ENCODE measurements around the genes GMFB, MAPK1IP1L and DLGAP5.

GRCh38 chr14:53946415-53947351 is 9.9 kb downstream of the BMP4 start:
- PRO-cap, 3 experiments, result no peak in any of the 3 experiments
- RAMPAGE, long total RNA, 2 experiments, result no peak in any of the 2 experiments
- RRBS, result 4% methylated on average over 17 of the region's 70 CpGs

DNA sequence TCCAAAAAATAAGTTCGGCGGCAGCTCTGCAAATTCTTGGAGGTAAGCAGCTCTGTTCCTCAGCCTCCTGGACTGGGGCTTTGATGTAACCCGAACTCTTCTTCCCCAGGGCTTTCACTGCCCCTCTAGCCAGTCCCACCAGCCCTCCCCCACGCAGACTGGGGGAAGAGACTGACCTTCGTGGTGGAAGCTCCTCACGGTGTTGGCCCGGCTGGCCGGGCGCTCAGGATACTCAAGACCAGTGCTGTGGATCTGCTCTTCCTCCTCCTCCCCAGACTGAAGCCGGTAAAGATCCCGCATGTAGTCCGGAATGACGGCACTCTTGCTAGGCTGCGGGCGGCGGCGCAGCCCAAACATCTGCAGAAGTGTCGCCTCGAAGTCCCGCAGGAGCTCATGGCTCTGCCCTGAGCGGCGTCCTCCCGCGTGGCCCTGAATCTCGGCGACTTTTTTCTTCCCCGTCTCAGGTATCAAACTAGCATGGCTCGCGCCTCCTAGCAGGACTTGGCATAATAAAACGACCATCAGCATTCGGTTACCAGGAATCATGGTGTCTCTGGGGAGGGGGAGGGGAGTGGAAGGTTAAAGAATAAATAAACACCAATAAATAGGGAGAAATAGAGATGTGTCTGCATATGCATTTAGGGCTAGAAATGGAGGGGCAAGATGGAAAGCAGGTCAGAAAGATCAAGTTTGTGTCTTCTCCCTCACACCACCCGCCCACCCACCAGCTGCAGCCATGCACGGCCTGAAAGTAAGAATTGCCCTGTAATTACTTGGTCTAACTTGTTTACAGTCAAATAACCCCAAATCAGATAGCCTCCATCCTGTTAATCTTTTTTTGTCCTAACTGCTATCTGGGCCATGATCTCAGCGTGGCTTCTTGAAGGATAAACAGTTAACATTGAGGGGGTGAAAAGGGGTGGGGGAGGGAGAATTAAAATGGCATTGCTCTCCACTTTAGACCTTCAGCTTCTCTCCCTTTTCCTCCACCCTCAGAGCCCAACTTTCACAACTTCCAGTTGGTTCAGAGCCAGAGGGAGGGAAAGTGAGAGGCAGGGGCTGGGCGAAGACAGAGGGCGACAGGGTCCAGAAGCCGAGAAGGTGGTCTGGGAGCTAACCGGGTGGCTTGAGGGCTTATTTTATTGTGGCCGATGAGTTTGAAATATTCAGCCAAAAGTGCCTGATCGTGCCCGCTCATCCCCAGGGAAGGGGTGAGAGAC is 4.5 kb downstream of the BMP4 start:
- PRO-cap, 3 experiments, result no peak in any of the 3 experiments
- RAMPAGE, long total RNA, 2 experiments, result no peak in any of the 2 experiments
- RRBS, result 6% methylated on average over 6 of the region's 41 CpGs

- PRO-cap, 3 experiments, result no peak in any of the 3 experiments
- RAMPAGE, long total RNA, 2 experiments, result no peak in any of the 2 experiments
- RRBS, result no CpG with 5 or more reads among the region's 3 CpGs
Observed at GRCh38 chr14:54087449-54087732, 130.8 kb upstream of the BMP4 start.

- PRO-cap, 3 experiments, result no peak in any of the 3 experiments
- RAMPAGE, long total RNA, 2 experiments, result no peak in any of the 2 experiments
- RRBS, result no CpG with 5 or more reads among the region's 5 CpGs
Observed at GRCh38 chr14:54253559-54254049, 143.2 kb upstream of the CDKN3 start.

DNA sequence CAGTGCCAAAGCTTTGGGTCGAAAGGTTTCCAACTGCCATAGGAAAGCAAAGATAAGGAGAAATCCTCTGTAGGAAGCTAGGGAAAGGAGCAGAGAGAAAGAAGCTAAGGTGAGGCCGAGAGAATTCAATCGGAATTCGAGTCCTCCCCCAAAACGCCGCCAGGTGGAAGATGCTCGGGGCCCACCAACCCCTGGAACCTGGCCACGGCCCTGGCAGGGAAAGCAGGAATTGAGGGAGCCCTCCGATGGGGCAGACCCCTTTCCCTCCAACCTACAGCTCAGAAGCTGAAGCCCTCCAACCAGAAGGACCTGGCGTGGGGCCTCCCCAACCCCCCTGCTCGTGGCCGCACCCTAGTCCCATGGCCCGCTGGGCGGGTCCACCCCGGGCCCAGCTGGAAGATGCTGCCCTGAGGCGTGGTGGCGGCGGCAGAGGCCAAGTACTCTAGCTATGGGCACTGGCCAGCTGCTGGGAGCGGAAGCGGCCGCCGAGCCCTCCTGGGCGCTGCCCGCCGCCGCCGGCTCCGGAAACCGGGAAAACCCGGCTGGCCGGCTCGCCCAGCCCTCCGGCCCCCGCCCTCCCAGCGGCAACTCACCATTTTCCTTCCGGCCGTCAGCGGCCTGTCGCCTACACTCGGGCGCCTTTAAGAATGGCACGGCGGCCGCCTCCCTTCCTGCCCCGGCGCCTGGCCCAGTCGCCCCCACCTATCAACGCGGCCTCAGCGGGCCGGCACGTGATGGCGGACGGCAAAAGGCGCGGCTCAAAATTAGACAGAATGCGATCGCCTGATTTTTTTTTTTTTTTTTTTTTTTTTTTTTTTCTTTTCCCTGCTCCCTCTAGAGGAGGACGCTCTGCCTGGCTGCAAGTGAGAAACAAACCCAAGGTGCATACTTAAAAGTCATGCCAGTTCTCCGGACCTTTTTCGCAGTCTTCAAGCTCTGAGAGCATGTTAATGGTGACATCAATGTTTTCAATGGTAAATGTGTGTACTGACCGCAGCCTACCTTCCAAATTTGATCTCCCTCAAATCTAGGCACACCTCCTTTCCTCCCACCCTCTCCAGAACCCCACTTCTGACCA is at the start of gene GMFB:
TSS of gene GMFB (minus strand) at position 649 of the 1,078 bp plus-strand sequence.
- PRO-cap, 3 experiments, result peak in 3 of 3 experiments; most common plus-strand start position 734 of the sequence (in 1); most common minus-strand start position 681 of the sequence (in 2)
- RAMPAGE, long total RNA, 2 experiments, result start-site peak on the minus strand in 2 of 2 experiments, centred at positions 660 to 666 of the sequence, 896 to 1,522 reads per replicate
- RRBS, result 2% methylated on average over 18 of the region's 62 CpGs

- PRO-cap, 3 experiments, result no peak in any of the 3 experiments
- RAMPAGE, long total RNA, 2 experiments, result no peak in any of the 2 experiments
- RRBS, result no CpG with 5 or more reads among the region's 5 CpGs
Observed at GRCh38 chr14:54568432-54568686, 1.4 kb downstream of the SAMD4A start.

DNA sequence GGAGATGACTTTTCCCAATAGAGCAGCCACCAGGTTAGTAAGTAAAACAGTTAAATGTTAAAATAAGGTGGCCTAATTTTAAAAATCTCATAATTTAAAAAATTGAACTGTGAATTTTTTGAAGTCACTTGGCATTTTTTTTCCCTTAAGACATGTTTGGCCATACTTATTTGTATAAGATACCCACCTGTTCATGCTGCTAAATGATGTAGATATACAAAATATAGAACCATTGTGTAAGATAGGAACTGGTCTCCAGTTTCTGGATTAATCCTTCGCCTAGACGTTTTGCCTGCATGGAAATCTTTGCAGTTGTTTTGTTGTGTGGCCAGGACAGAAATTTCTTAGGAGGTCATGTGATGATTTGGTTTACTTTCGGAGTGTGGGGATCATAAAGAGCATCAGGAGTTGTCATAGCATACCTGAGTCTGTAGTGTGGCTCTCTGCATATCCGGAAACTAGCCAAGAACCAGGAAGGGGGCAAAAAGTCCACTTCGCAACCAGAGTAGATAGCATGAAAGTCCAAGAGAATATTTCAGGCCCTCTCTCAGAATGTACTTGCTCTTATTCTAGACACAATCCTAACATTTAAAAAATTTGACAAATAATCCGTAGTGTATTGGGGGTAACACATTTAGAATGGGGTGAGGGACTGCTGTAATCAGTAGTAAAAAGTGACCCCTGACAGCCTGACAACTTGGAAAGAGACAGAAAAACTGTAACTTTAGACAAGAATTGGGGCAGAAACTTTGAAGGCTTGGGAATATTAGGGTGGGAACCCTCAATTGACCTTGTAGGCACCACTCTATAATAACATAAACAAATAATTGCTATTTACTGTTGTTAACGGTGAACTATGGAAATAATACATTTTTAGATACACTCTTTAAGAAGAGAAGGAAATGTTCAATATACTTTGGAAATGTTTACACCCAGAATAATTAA is 3.2 kb downstream of the SAMD4A start:
- PRO-cap, 3 experiments, result no peak in any of the 3 experiments
- RAMPAGE, long total RNA, 2 experiments, result no peak in any of the 2 experiments
- RRBS, result no CpG with 5 or more reads among the region's 7 CpGs

GRCh38 chr14:54576008-54577311 is 9.5 kb downstream of the SAMD4A start:
- PRO-cap, 3 experiments, result no peak in any of the 3 experiments
- RAMPAGE, long total RNA, 2 experiments, result no peak in any of the 2 experiments
- RRBS, result no CpG with 5 or more reads among the region's 9 CpGs

- PRO-cap, 3 experiments, result peak in 1 of 3 experiments; most common plus-strand start chr14:54677621 (in 1); most common minus-strand start chr14:54677434 (in 1)
- RAMPAGE, long total RNA, 2 experiments, result no peak in any of the 2 experiments
- RRBS, result no CpG with 5 or more reads among the region's 14 CpGs
Observed at GRCh38 chr14:54676526-54677858, 110.1 kb downstream of the SAMD4A start.

DNA sequence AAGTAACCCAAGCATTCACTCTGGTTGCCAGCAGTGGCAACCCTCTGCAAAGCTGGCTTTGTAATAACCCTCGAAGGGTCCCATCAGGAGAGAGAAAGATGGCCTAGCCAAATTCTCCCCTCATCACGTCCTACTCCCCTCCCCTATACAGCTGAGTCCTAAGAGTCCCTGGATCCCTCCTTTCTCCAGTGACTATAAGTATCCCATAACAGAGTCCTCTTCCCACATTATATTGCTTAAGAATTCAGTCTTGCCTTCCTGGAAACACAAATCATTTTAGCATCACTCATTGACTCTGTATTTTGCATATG is 130.3 kb downstream of the GCH1 start:
- PRO-cap, 3 experiments, result no peak in any of the 3 experiments
- RAMPAGE, long total RNA, 2 experiments, result no peak in any of the 2 experiments
- RRBS, result no CpG with 5 or more reads among the region's 2 CpGs

- PRO-cap, 3 experiments, result no peak in any of the 3 experiments
- RAMPAGE, long total RNA, 2 experiments, result no peak in any of the 2 experiments
- RRBS, result no CpG with 5 or more reads among the region's 1 CpG
Observed at GRCh38 chr14:54859165-54859493, 43.5 kb downstream of the GCH1 start.

DNA sequence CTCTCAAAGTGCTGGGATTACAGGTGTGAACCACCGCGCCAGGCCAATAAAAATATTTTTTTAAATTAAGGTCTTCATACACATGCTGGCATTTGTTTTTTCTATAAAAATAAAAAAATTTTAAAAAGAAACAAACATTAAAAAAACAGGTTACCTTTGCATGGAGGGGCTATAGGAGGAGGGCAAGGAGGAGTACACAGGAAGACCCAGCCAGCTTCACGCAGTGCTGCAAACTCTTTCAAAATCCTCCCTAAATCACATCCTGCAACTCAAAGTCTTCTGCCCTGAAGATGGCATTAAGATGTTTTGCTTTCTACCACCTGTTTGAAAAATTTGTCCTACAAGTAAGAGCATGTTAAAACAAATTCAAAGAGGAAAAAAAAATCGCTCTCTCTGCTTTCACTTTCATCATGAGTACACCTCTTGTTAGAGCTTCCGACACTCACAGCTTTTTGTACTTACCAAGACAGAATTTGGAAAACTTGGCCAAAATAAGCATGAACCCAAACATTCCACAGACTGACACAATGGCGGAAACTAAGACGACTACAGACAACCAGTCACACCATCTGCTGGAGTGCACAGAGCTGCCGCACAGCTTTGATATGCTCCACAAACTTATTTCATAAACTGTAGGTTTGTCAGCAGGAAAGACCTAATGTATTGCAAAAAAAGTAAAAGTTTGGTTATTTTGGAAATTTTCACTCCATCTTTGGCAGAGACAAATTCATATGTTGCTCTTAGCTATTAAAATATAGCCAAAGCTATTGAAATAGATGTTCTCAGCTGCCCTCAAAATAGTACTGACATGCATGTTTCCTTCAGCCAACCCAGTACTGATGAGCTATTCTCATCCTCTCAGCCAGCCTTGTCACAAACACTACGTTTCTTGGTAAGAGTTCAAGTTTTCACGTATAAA is 21.3 kb downstream of the GCH1 start:
- PRO-cap, 3 experiments, result peak in 2 of 3 experiments; most common plus-strand start position 563 of the sequence (in 2)
- RAMPAGE, long total RNA, 2 experiments, result no peak in any of the 2 experiments
- RRBS, result no CpG with 5 or more reads among the region's 10 CpGs

GRCh38 chr14:55026342-55026917 is 469 bp downstream of the WDHD1 start:
- PRO-cap, 3 experiments, result no peak in any of the 3 experiments
- RAMPAGE, long total RNA, 2 experiments, result no peak in any of the 2 experiments
- RRBS, result 7% methylated on average over 1 of the region's 13 CpGs

DNA sequence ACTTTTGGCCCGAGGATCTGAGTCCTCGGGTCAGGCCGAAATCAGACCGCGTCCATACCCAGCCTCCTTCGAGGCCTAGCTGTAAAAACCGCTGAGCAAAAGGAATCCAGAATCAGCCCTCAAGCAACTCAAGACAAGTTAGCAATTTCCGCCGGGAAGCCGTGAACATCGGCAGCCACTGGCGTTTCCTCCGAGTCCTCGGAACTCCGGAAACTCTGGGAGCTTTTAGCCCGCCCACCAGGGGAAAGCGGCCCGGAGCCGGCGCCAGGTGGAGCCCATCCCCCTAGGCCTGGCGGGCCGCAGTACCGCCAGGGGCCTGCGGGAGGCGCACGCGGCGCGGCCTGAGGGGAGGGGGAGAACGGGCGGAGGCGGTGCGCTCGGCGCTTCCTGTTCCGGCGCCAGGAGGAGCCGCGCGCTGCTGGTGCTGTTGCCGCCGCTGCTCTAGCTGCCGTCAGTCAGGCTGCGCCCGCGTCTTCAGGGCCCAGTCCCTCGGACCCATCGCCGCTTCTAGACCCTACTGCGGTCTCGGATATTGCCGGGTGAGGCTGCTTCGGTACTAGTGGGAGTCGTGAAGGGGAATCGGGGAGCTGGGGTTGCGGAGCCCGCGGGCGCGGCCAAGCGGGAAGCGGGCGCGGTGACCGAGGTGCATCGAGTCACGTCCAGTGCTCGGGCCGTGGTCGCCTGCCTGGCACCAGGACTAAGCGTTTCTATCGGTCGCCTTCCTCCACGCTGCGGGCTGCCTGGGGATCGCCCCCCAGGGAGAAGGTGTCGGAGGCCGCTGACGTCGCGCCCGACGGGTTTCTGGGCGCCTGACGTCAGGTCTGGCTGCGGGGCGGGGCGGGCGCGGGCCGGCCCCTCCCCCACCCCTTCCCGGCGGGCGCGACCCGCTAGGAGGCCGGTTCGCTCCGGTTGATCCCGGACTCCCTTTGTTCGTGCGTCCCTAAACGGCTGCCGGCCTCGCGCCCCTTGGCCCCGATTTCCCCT is at the start of gene MAPK1IP1L:
TSS of gene MAPK1IP1L (plus strand) at position 383 of the 984 bp plus-strand sequence.
- PRO-cap, 3 experiments, result peak in 3 of 3 experiments; most common plus-strand start position 401 of the sequence (in 3); most common minus-strand start position 200 of the sequence (in 3)
- RAMPAGE, long total RNA, 2 experiments, result start-site peak on the plus strand in 2 of 2 experiments, centred at position 420 of the sequence, 1,726 to 2,453 reads per replicate; start-site peak on the minus strand in 1 of 2 experiments, centred at position 271 of the sequence, 34 reads per replicate
- RRBS, result under 1% methylated on average over 14 of the region's 107 CpGs

DNA sequence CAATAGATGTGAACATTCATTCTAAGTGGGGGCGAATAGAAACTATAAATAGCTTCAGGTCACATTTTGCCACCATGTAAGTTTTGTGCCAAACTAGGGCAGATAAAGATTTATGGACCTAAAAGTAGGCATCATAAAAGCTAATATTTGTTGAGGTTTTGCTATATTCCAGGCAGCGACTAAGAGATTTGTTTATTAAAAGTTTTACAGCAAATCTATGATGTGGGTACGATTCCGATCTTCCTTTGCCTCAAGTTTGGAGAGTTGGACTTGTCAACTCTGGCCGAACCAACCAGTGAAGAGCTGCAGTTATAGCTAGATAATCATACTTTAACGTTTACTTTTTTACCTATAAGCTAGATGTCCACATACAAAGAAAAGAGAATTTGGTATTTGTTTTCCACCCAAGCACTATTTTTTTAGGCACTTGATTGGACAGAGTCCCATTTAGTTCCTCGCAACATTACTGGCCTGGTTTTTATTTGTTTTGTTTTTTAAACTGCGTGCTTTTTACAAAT is 1.6 kb downstream of the MAPK1IP1L start:
- PRO-cap, 3 experiments, result no peak in any of the 3 experiments
- RAMPAGE, long total RNA, 2 experiments, result no peak in any of the 2 experiments
- RRBS, result no CpG with 5 or more reads among the region's 8 CpGs

GRCh38 chr14:55059528-55059898 is 8.1 kb downstream of the MAPK1IP1L start:
- PRO-cap, 3 experiments, result no peak in any of the 3 experiments
- RAMPAGE, long total RNA, 2 experiments, result no peak in any of the 2 experiments

DNA sequence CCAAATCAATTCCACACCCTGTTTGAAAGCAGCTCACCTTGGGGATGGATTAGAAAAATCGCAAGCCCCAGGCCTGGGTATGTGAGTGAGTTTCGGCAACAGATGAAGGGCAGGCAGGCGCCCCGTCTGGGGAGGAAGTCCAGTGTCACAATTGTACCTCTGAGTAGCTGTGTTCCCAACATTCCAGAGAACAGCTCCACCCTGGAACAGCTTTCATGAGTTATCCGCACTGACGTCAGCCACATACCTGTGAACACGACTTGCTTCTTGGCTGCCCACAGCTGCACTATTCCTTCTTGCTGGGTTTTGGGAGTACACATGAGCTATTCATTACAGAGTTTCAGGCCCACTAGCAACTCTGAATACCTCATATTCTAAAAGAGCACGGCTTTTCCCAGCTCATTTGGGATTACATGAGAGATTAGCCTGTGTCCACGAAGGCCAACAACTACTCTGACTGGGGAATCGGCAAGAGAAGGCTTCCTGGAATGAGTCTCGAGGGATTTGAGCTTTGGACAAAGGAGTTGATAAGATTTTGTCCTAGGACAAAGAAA is 26.2 kb downstream of the MAPK1IP1L start:
- PRO-cap, 3 experiments, result no peak in any of the 3 experiments
- RAMPAGE, long total RNA, 2 experiments, result no peak in any of the 2 experiments
- RRBS, result no CpG with 5 or more reads among the region's 11 CpGs

DNA sequence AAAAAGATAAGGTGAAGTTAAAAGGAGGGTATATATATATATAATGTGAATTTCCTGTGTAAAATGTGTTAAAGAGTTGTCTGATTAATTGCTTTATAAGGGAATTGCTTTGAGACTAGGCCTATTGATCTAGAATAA is 473 bp upstream of the LGALS3 start:
- PRO-cap, 3 experiments, result no peak in any of the 3 experiments
- RAMPAGE, long total RNA, 2 experiments, result no peak in any of the 2 experiments

GRCh38 chr14:55180448-55180942 is 10.9 kb downstream of the DLGAP5 start:
- PRO-cap, 3 experiments, result no peak in any of the 3 experiments
- RAMPAGE, long total RNA, 2 experiments, result no peak in any of the 2 experiments
- RRBS, result no CpG with 5 or more reads among the region's 5 CpGs

- PRO-cap, 3 experiments, result peak in 3 of 3 experiments; most common plus-strand start chr14:55191815 (in 2); most common minus-strand start chr14:55191585 (in 2)
- RAMPAGE, long total RNA, 2 experiments, result start-site peak on the plus strand in 1 of 2 experiments, at chr14:55191746-55191801 at its widest, 25 reads per replicate; start-site peak on the minus strand in 2 of 2 experiments, at chr14:55191540-55191600 at its widest, 135 to 405 reads per replicate
- RRBS, result 2% methylated on average over 4 of the region's 57 CpGs
Observed at GRCh38 chr14:55190849-55192156, at the start of gene DLGAP5. Gene DLGAP5, minus strand, starts transcription at chr14:55191585.